Bronchus fibroblast of lung (primary cell): ENCODE results near the gene SFT2D3.

GRCh38 chr2:127109345-127109693 is 2.4 kb upstream of the BIN1 start:
- RAMPAGE, long total RNA = no peak

- RAMPAGE, long total RNA = no peak
Measured at GRCh38 chr2:127128314-127128530, 21.3 kb upstream of the BIN1 start.

GRCh38 chr2:127306957-127307605 is 13.1 kb upstream of the ERCC3 start:
- RAMPAGE, long total RNA = no peak

DNA sequence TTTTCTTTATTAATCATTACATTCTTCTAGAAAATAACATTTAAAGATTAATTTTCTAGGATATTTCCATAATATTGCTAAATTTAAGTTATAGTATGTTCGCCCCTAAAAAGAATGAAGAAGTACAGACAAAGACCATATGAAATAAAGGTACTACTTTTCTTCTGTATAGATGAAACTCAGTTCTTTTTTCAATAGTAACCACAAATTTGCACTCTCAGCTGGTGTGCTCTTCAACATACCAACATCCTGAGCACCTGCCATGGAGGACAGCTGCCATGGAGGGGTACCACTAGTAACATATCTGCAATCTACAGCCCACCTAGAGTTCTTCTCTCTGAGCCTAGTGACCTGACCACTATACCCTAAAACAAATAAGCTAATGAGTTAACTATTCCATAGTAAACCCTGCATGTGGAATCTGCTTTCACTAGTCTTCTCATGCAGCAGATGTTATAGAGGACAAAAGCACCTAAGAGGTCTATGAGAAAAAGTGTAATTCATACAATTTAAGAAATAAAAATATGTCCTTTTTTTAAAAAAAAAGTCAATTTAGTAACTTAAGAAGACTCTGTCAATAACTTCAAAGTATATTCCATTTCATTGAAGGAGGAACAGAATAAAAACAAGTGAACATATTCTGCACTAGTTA is 36.9 kb upstream of the ERCC3 start:
- RAMPAGE, long total RNA = no peak

- RAMPAGE, long total RNA = no peak
Measured at GRCh38 chr2:127384729-127384987, 3.1 kb downstream of the MAP3K2 start.

- RAMPAGE, long total RNA = no peak
Measured at GRCh38 chr2:127388084-127388406, 270 bp upstream of the MAP3K2 start.

DNA sequence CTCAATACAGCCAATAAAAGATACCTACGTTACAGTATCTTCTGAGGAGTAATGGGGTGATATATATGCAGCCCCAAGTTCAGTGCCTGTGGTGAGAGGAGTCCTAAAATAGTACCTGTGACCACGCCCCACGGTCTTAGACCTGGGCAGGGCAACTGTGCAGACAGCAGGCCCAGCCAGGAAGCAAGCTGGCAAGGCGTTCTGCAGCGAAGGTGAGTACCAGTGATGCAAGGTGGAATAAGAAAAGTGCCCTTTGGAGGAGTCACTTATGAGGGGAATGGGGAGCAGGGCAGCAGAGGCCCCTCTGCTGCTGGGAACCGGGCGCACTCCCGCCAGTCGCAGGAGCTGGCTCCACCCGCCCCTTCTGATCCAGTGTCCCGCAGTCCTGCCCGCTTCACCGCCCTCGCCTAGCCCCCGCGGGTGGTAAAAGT is 12.8 kb upstream of the MAP3K2 start:
- RAMPAGE, long total RNA = no peak

- RAMPAGE, long total RNA = no peak
Measured at GRCh38 chr2:127415635-127416487, 2.4 kb upstream of the PROC start.

GRCh38 chr2:127418570-127419116 is 416 bp downstream of the PROC start:
- RAMPAGE, long total RNA = no peak

DNA sequence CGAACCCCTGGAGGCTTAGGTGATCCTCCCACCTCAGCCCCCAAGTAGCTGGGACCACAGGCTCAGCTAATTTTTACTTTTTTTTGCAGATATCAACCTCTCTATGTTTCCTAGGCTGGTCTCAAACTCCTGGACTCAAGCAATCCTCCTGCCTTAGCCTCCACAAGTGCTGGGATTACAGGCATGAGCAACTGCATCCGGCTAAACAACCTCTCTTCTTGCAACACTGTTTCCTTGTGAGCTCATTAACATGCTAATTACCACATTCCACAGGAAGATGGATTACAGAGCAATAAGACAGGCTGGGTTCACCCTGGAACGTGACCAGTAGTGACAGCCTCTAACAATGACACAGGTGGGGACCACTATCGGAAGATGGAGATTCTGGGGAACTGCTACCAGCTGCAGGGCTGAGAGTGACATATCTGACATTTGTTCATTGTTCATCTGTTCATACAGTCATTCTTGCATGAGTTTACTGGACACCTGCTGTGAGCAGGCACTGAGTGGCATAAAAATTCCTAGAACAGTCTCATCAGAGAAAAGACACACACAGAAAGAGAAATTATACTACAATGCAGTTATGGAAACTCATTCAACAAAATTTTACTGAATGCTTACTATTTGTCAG is 37.4 kb downstream of the PROC start:
- RAMPAGE, long total RNA = no peak

DNA sequence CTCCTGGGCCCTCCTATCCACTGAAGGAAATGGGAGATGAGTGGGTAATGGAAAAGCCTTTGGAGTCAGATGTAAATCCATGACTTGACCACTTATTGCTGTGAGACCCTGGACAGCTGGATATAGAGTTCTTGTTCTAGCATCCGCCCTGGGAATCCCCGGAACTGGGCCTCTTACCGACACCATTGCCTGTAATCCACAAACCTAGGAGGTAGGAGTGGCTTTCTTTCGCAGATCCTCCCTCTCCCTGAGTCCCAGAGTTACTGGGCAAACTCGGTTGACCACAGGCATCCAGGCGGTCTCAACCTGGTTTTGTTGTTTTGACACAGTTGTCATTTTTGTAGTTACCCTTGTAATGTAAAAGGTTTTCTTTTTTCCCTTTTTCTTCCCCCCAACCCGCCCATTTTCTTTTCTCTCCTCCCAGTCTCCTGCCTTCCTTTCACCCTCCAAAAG is 45.5 kb downstream of the PROC start:
- RAMPAGE, long total RNA = no peak

DNA sequence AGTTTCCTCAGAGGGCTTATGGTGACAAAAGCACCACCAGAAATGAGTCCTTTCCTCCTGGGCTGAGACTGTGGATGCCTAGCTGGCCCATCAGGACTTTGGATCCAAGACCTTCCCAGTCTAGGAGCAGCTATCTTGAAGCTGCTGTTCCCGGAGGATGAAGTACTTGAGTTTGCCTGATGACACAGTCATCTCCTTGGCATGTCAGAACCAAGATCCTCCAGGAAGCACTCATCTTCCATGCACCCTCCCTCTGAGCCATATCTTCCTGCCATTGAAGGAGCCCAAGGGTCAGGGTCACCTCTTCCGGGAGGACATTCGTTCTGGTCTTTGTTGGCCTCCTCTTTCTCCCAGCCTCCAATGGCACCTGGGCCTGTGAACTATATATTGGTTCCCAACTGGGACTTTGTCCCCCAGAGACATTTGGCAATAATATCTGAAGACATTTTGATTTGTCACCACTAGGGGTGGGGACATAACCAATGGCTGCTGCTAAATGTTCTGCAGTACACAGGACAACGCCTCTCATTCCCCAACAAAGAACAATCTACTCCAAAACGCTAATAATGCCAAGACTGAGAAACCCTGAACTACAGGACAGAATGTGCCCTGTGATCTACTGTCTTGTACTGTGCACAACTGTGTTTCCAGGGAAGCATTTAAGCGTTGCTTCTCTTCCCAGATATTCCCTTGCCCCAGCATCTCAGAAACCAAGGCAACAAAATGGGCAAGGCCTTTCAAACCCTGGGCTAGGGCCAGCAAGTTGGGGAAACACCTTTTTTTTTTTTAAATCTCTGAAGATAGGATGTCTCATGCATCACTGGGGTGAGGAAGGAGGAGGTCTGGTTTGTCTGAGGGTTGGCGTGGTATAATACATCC is 4.1 kb upstream of the MYO7B start:
- RAMPAGE, long total RNA = no peak

GRCh38 chr2:127563618-127564351 is 28.3 kb downstream of the MYO7B start:
- RAMPAGE, long total RNA = no peak

DNA sequence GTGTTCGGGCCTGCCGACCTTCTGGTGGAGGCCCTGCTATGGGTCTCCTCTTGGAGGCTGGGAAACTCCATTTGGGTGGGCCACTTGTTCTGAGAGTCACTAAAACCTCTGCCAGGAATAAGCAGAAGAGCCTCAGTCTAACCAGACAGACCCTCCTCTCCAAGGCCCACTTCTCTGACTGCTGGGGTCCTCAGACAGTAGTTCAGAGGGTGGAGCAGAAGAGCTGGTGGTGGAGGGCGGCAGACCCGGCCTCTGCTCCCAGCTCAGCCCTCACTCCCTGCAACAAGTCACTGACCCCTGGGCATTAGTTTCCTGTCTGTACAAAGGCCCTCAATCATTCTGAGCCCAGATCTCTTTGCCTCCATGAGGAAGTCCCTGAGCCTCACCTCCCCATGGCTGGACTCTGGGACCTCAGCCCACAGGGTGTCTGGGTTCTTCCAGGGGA is 48.9 kb downstream of the MYO7B start:
- RAMPAGE, long total RNA = no peak

GRCh38 chr2:127647380-127648398 is 1.7 kb downstream of the GPR17 start:
- RAMPAGE, long total RNA = no peak

DNA sequence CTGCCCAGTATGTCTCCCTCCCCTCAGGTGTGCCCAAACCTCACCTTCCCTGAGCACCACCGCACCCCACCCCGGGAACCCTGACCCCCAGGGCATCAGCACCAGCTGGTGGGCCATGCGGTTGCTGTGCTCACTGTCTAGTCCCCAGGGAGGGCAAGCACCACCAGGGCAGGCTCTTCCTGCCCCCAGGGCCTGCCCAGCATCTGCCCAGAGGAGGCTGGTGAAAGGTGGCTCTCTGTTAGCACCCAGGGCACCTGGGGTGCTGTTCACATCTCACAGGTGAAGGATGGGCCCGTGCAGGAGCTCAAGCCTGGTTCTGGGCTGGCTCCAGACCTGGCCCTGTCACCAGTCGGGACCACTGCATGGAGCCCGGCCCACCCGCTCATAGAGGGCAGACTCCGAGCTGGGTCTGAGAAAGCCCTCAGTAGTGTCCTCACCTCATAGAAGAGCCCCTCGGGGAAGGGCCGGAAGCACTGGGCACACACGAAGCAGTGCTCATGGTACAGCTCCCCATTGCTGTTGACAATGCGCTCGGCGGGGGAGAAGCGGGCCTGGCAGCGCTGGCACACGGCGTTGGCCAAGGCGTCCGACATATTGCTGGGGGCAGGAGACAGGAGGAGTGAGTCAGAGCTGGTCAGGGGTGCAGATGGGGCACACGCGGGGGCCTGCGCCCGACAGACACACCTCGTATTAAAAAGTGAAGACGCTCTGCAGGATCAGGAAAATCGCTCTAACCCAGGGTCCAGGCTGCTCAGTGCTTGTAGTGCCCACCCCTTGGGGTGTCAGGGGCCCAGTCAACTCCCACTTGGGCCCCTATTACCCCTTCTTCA is 11.2 kb downstream of the GPR17 start:
- RAMPAGE, long total RNA = no peak

GRCh38 chr2:127672386-127673723 is 2.5 kb downstream of the LIMS2 start:
- RAMPAGE, long total RNA = no peak

DNA sequence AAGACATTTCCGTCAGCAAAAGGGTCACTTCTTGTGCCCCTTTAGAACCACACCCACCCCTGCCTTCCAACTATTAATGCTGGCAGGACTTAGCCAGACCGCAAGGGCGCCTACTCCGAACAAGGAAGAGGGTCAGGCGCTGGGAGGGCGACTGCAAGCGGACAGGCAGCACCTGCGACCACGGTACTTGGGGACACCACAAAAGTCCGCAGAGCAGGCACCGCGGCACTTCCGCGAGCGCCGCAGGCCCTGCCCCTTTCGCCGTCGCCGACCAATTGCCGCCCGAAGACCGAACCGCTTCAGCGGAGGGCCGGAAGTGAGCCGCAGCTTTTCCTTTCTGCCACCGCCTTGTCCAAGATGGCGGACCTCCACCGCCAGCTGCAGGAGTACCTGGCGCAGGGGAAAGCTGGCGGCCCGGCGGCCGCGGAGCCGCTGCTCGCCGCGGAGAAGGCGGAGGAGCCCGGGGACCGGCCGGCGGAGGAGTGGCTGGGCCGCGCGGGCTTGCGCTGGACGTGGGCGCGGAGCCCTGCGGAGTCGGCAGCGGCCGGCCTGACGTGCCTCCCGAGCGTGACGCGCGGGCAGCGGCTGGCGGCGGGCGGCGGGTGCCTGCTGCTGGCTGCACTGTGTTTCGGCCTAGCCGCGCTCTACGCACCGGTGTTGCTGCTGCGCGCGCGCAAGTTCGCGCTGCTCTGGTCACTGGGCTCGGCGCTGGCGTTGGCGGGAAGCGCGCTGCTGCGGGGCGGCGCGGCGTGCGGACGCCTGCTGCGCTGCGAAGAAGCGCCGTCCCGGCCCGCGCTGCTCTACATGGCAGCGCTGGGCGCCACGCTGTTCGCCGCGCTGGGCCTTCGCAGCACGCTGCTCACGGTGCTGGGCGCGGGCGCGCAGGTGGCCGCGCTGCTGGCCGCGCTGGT is at the start of gene SFT2D3:
SFT2D3 (plus strand) TSS at position 326 of the 911 bp plus-strand sequence.
- RAMPAGE, long total RNA = no peak

DNA sequence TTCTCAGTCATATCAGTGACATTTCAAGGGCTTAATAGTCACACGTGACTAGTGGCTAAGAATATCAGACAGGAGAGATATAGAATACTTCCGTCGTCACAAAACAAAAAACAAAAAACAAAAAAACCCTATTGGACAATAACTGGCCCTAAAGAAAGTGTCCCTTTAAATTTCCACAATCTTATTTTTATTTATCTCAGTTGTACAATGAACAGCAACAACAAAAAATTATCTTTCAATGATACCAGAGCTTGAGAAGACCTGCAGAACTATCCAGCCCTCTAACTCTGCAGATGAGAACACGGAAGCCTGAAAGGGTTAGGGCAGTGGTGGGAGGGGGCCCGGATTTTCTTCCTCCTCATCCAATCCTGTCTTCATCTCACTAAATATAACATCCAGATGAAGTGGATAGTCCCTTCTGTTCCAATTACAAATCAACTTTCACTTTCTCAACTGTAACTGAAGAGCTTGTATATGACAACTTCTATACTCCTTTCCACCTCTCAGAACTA is 32.4 kb downstream of the SFT2D3 start:
- RAMPAGE, long total RNA = no peak

- RAMPAGE, long total RNA = no peak
Measured at GRCh38 chr2:127843493-127844826, 14.0 kb downstream of the POLR2D start.